GM19239 (cell line): ENCODE results near the gene ZNF281.

- RRBS: 80% methylated on average over 4 of the region's 25 CpGs
These were observed 185.9 kb downstream of the NR5A2 start for GRCh38 chr1:200213444-200213855.

DNA sequence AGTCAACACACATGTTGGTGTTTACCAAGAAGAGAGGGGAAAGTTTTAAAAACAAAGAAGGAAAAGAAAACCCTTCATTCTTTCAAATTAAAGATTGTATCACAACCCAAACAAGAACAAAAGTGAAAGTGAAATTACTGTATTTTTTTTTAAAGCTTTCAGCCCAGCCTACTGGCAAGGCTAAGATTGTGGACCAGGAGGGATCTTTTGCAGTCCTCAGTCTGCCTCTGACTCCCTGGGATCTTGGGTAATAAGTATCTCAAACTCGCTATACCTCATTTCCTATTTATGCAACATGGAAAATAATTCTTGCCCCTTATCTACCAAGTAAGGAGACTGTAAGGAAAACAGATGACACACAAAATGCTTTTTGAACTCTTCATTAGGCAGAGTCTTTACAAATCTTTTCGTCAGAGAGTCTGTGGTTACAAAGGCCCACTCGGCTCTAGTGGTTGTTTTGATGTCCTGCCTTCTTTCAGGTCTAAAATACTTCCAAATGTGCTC is 57.7 kb downstream of the ZNF281 start:
- RRBS: no CpG with 5 or more reads among the region's 3 CpGs

- RRBS: no CpG with 5 or more reads among the region's 2 CpGs
These were observed 45.6 kb downstream of the ZNF281 start for GRCh38 chr1:200364020-200364926.

DNA sequence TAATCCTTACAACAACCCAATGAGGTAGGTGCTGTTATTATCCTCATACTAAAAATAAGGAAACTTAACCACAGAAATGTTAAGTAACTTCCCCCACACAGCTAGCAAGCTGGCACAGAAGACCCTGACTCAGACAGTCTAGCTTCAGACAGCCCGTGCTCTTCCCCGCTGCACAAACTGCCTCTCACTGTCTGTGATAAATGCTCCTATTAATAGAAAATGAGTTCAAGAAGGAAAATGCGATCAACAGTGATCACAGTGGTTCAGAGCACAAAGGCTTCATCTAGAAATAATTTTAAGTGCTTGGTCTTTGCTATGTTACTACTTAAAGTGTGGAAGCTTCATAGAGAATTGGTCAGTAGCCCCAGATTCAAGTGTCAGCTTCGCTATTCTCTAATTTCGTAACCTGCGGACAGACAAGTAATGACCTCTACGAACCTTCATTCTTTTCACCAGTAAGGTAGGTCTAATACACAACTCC is 41.6 kb downstream of the ZNF281 start:
- RRBS: no CpG with 5 or more reads among the region's 7 CpGs

- RRBS: no CpG with 5 or more reads among the region's 6 CpGs
These were observed 35.9 kb downstream of the ZNF281 start for GRCh38 chr1:200373831-200374541.

DNA sequence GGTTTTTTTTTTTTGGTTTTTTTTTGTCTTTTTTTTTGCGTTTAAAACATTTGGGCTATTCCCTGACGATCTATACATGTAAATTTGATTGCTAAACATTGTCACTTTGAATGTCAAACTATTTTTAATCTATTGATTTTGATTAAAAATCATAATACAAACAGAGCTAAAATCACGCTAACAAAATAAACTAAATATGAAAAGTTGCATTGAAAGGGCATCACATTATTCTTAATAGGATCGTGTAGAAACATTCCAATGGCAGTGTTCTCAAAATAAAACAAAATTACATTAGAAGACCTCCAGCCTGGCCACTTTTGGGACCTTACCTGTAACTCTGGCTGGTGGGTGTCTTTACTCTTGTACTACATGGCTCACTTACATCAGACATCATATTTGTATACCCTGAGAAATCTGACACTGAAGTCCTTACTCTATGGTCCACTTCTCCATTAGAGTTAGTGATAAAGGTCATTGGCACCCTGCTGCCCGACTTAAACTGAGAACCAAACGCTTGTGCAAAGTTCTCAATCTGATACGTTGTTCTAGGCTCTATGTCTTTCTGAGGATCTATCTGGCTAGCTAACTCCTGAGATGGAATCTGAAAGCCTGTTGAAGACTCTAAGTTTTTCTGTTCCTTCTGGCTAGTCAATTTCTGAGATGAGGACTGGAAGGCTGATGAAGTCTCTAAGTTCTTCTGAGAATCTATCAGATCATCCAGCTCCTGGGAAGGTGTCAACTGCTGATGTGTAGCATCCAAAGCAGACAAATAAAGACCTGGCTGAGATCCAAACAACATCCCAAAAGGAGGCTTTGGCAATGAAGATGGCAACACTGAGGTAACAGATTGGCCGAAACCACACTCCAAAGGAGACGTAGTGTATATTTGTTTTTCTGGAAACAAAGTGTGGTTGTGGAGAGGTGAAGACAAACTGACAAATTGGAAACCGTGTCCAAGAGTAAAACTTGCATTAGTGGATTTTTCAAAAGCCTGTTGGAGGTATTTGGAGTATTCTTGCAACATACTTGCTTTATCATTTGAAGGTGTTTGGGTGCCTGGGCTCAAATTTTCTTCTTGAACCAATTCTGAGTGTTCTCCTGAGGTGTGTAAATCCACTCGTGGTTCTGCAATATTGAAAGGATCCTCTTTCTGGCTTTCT is 2.8 kb downstream of the ZNF281 start:
- RRBS: no CpG with 5 or more reads among the region's 11 CpGs

- RRBS: 2% methylated on average over 15 of the region's 54 CpGs
These were observed at the start of gene ZNF281 for GRCh38 chr1:200409739-200410481. TSS of gene ZNF281 (minus strand) at chr1:200410036.

DNA sequence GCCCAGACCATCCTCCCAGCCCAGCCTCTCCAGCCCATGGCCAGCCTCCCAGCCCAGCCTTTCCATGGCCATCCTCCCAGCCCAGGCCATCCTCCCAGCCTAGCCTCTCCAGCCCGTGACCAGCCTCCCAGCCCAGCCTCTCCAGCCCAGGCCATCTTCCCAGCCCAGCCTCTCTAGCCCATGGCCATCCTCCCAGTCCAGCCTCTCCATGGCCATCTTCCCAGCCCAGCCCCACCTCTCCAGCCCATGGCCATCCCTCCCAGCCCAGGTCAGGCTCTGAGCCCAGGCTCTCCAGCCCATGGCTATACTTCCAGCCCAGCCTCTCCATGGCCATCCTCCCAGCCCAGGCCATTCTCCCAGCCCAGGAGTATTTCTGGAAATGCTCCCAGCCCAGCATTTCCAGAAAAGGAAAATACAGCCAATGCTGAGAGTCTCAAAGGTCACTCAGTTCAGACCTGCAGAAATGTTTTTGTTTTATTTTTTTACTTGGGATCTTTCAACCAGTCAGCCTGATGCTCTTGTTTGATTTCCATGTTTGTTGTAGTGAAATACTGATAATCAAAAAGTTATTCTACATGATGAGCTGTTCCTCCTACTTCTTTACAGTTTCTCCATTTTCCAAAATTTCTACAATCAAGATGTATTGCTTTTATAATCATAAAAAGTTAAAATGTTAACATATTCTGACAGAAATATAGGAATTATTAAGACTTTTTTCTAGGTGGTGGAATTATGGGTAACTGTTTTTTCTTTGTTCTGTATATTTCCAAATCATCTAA is 70.0 kb upstream of the ZNF281 start:
- RRBS: no CpG with 5 or more reads among the region's 1 CpG

DNA sequence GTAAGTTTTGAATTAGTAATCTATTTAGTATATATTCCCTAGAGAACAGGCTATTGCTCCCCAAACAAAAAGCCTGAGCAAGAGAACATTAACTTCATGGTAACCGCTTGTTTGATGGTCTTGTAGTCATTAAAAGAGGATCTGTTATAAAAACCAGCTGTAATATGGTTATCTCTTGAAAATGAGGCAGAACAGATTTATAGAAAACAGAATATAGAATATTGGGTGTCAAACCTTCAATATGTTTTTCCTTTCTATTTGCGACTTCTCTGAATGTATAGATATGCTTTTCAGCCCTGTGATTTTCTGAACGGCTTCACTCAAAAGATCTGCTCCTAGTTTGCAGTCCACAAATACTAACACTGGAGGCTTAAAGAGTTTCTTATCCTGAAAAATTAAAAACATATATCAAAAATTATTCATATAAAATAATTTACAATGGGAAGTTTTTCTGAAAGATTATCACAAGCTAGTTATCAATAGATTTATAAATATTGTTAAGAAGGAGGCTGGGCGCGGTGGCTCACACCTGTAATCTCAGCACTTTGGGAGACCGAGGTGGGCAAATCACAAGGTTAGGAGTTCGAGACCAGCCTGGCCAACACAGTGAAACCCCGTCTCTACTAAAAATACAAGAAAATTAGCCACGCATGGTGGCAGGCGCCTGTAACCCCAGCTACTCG is 20.7 kb downstream of the DDX59 start:
- RRBS: no CpG with 5 or more reads among the region's 11 CpGs

DNA sequence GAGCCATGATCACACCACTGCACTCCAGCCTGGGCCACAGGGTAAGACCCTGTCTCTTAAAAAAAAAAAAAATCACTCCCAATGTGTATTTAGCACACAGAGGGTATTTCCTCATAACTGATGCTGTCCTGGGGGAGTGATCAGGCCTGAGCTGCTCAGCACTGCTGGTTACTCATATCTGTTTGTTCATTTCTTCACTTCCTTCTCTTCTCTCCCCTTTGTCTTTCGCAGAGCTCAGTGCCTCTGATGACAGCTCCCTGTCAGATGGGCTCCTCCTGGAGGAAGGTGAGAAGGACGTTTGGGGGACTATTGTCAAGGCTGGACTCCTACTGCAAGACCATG is 12.9 kb downstream of the INAVA start:
- RRBS: no CpG with 5 or more reads among the region's 2 CpGs

DNA sequence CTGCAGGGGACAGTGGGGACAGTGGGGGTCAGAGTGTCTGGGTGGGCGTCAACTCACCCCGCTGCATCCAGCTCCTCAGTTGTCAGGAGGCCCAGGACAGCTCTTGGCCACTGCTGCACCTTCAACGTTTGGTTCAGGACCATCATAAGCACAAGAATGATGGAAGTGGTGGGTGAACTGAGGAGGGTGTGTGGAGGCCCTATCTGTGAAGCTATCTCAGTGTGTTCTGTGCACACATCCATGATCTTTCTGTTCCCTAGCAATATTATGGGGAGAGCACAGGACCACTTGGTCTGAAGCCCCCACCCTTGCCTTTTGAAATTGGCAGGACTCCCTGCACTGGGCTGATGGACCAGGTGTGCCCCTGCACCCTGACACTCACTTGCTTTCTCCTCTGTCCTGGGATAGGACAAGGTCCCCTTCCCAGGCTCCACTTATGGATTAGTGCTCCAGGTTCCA is 21.6 kb downstream of the TNNT2 start:
- RRBS: no CpG with 5 or more reads among the region's 3 CpGs

GRCh38 chr1:201385194-201385871 is 7.9 kb upstream of the TNNT2 start:
- RRBS: no CpG with 5 or more reads among the region's 9 CpGs

DNA sequence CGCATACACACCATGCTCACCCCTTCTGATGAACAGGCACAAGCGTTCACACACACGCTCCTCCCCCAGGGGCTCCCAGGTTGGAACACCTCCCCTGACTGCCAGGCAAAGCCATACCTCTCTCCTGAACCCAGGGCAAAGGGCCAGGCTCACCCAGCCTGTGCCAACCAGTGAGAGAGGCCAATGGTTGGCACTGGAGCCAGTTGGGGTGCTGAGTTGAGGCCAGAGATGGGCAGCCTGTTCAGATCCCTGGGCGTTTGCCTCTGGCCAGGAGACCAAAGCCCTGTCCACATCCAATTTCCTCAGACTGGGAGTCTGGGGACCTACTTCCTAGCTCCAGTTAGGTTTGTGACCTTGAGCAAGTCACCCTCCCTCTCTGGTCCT is 5.7 kb upstream of the LAD1 start:
- RRBS: no CpG with 5 or more reads among the region's 4 CpGs

DNA sequence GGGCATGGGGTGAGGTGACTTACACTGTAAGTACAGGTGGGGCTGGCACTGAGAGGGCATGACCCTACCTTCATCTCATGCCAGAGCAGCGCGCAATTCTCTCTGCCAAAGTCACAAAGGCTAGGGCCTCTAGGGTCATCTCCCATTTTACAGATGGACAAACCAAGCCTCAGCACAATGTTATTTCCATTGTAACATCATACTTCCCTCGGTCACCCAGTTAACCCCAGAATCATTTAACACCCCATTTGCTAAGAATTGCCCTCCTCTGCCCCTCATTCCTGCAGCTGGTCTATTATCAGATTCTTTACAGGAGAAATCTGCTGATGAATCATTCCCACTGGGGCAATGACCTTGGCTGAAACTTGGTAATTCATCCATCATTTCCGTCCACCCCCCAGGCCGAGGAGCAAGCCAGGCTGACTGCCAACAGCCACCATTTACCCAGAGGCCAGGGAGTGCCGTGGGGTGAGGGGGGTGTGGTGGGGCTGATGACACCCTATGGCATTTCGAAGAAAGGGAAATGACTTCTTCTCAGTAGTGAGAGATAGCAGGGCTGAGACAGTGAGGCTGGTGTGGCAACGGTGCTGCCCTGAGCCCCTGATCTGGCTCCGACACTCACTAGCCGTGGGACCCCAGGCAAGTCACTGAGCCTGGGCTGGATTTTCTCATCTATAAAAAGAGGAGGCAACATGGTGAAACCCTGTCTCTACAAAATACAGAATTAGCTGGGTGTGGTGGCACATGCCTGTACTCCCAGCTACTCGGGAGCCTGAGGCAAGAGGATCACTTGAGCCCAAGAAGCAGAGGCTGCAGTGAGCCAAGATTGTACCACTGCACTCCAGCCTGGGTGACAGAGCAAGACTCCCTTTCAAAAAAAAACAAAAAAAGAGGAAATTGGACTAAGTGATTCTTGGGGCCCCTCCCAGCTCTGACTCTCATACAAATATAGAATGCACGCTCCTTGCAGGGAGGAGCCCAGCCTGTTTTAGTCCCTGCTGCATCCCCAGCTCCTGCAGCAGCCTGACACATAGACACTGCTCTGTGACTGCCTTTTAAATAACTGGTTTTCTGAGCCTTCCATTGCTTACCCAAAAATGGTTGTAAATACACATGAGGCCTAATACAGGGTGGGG is 17.6 kb downstream of the CSRP1 start:
- RRBS: no CpG with 5 or more reads among the region's 12 CpGs

- RRBS: no CpG with 5 or more reads among the region's 2 CpGs
These were observed 7.0 kb downstream of the CSRP1 start for GRCh38 chr1:201499997-201500282.

GRCh38 chr1:201500283-201500560 is 6.7 kb downstream of the CSRP1 start:
- RRBS: no CpG with 5 or more reads among the region's 4 CpGs

- RRBS: no CpG with 5 or more reads among the region's 8 CpGs
These were observed 2.6 kb downstream of the CSRP1 start for GRCh38 chr1:201504273-201504848.

DNA sequence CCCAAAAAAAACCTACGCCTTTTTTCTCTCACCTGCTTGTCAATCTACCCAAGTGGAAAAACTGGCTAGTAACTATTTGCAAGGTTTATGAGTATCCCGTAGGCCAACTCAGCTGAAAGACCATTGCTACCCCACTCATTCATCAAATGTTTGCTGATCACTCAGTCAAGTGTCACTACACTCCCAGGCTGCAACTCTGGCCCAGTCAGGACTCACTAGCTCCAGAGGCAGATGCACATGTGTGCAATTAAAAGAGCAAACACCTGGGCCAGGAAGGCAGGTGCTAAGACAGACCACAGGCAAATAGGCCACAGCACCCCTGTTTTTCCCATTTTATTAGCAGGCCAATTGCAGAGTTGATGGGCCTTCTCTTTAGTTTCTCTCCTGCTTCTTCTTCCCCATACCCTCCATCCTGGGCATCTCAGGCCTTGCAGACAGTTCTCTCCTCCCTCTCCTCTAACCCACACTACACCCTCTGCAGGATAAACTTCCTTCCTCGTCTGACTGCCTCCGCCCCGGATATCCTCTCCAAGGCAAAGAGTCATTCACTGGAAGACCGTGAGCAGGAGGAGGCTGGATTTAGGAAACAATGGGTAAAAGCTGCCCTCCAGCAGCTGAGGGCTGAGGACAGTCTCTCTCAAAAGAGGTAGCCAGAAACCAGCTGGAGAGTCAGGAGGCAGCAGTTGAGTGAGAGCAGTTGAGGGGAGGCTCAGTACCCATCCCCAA is 1.6 kb downstream of the CSRP1 start:
- RRBS: no CpG with 5 or more reads among the region's 6 CpGs

- RRBS: 2% methylated on average over 10 of the region's 24 CpGs
These were observed 409 bp downstream of the CSRP1 start for GRCh38 chr1:201506457-201506971.

DNA sequence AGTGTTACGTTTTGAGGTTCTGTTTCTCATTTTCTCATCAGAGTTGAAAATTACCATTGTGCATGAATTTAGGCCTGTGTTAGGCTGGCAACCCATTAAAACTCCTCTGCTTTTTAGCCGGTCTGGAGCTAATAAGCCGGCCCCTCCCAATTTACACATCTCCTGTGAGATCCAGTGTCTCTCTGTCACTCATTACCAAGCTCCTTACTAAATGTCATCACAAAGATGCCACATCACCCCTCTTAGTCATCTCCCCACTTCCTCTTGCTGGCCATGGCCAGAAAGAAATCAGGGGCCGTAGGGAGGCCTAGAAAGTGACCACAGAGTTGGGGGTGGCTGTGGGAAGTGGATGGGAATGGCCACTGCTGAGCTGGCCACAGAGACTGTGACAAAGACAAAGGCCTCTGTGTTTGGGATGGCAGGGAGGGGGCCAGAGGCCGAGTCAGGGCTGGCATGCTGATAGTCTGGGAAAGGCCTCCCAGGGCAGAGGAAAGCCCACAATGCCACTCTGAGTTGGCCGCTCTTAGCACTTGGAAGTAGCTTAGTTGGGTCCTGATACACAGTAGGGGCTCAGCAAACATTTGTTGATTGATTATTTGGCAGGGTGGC is 12.9 kb downstream of the NAV1 start:
- RRBS: no CpG with 5 or more reads among the region's 6 CpGs